ENCODE results near the genes SMIM44 and HMG20B.

- PRO-cap, result no peak
These were observed 1.1 kb downstream of the TLE5 start for GRCh38 chr19:3061025-3061687.

GRCh38 chr19:3095458-3096463 is 1.6 kb downstream of the GNA11 start:
- PRO-cap, result unidirectional peak, plus-strand start at chr19:3096116

DNA sequence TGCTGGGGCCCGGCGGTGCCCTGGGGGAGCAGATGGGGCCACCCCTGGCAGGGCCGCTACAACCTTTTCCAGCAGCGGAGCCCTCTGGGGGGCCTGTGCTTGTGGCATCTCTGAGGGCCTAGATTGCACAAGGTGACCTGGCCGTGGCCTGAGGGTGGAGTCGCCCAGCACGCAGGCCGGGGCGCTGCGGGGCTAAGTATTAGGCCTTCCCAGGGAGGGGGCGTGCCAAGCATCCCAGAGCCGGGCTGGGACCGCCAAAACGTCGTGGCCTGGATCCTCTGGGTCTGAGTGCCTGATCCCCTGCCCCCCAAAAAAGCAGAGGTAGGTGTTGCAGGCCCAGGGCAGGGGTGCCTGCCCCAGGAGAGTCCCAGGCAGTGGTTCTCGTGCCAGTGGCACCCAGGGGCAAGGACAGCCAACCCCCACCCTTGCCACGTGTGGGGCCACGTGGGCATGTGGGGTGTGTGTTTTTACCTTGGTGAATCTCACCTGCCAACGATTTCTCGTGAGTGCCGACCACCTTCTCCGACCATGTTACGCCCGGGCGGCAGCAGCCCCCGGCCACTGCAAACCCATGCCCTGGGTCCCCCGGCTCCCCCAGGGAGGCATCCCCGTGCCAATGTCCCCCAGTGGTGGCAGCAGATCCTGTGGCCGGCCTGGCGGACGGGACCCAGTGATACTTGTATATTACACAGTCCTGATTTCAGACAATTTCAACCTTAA is 12.6 kb upstream of the GNA15 start:
- PRO-cap, result no peak

DNA sequence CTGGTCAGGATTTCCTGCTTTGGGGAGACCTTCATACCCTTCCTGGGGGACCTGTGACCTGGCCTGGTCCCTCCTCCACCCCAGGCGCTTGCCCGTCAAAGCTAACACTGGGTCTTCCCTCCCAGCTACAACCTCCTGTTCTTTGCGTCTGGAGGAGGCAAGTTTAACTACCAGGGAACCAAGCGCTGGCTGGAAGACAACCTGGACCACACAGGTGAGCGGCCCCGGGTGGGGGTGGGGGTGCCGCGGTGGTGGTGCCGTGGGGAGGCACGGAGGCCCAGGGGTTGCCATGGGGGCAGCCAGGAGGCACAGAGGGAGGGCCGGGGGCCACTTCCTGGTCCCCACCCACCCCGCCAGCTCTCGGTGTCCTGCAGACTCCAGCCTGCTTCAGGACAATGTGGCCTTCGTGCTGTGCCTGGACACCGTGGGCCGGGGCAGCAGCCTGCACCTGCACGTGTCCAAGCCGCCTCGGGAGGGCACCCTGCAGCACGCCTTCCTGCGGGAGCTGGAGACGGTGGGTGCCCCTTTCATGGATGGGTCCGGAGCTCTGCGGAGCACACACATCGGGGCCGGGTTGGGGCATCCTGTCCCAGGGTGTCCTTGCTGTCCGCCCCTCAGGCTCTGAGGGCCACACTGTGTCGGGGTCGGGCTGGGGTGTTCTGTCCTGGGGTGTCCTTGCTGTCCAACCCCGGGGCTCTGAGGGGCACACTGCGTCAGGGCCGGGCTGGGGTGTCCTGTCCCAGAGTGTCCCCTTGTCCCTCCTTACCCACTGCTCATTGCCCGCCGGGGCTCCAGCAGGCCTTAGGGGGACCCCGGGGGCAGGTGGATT is 18.1 kb downstream of the NCLN start:
- PRO-cap, result no peak

DNA sequence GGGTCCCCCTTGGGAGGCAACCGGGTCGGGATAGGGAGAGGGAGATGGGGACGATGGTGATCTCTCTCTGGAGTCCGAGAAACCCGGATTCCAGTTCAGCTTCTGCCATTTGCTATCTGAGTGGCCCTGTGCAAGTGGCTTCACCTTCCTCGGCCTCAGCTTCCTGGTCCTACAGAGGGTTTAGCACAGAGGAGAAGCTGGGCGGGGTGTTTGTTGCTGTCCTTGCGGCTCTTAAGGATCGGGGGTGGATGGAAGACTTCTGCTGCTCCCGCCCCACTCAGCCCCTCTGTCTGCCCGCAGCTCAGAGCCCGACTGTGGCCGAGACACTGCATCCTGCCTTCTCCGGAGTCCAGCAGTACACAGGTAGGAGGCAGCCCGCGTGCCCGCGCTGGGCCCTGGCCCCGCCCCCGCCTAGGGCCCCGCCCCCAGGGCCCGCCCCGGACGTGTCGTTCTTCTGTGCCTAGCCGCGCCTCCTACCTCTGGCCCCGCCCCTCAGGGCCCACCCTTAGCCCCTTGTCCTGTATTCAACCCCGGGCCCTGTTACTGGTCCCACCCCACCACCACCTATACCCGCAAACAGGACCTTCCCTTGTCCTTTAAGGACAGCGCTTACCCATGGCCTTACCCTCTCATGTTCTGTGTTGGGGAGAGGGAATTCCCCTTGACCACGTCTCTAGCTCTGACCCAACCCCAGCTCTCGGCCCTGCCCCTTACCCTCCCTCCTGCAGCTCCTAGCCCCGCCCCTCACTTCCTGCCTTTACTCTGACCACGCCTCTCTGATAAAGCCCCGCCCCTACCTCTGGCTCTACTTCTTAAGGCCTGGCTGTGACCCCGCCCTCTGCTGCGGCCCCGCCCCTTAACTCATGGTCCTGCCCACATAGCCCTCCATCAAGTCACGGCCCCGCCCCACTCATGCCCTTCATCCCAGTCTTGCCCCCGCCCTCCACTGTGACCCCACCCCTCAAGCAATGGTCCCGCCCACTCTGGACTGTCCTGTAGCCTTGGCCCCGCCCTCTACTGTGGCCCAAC is 60.5 kb downstream of the CELF5 start:
- PRO-cap, result no peak

GRCh38 chr19:3360148-3361098 is 6.0 kb upstream of the NFIC start:
- PRO-cap, result unidirectional peak, plus-strand start at chr19:3360193; unidirectional peak, minus-strand start at chr19:3360250

- PRO-cap, result no peak
These were observed 35.9 kb downstream of the NFIC start for GRCh38 chr19:3402266-3402733.

GRCh38 chr19:3404508-3405469 is 38.4 kb downstream of the NFIC start:
- PRO-cap, result bidirectional peak, plus-strand start at chr19:3404786, minus-strand start at chr19:3404583

GRCh38 chr19:3406450-3406999 is 40.1 kb downstream of the NFIC start:
- PRO-cap, result no peak

GRCh38 chr19:3459279-3460081 is 20.8 kb downstream of the SMIM24 start:
- PRO-cap, result bidirectional peak, plus-strand start at chr19:3459477, minus-strand start at chr19:3459390; bidirectional peak, plus-strand start at chr19:3459787, minus-strand start at chr19:3459529

DNA sequence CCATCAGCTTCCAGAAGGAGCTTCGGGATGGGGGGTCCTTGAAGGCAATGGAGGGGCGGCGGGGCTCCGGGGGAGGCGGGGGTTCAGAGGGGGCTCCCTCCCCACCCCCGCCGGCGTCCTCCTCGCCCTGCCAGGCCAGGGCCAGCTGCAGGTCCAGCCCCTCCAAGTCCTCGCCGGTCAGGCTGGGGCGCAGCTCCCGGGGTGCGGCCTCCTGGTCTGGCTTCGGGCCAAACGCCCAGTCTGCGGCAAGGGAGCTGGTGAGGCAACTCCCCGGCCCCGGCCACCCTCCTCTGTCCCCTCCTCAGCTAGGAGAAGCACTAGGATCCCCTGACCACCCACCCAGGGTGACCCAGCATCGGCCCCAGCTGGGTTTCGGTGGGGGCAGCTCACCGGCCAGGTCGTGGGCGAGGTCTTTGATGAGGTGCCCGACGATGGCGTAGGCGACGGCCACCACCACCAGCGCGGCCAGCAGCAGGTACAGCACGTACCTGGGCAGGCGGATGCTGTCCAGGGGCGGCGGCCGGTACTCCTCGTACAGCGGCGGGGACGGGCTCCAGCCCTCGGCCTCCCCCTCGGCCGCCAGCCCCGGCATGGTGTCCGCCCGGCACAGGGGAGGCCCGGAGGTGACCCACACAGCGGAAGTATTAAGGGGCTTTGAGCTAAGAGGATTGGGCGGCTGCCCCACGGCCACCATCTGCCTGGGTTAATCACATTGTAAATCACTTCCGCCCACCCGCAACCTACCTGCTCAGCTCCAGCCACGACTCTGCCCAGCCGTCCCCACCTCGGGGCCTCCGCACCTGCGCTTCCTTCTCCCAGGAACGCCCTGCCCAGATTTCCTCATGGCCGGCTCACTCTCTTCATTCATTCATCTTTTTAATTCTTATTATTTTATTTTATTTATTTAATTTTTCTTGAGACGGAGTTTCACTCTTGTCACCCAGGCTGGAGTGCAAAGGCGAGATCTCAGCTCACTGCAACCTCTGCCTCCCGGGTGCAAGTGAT is at the start of gene SMIM44:
TSS of gene SMIM44 (minus strand) at position 630 of the 1,005 bp plus-strand sequence.
- PRO-cap, result no peak

DNA sequence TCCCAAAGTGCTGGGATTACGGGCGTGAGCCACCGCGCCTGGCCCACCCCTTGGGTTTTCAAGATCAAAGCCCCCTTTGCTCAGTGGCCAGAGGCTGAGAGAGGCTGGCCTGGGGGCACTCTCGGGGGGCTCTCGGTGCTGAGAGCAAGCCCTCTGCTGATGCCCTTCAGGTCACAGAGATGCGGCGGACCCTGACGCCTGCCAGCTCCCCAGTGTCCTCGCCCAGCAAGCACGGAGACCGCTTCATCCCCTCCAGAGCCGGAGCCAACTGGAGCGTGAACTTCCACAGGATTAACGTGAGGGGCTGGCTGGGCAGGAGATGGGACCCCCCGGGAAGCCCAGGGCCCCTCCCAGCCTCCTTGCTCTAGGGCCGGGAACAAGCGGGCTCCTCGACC is 13.3 kb upstream of the TEKTIP1 start:
- PRO-cap, result no peak

DNA sequence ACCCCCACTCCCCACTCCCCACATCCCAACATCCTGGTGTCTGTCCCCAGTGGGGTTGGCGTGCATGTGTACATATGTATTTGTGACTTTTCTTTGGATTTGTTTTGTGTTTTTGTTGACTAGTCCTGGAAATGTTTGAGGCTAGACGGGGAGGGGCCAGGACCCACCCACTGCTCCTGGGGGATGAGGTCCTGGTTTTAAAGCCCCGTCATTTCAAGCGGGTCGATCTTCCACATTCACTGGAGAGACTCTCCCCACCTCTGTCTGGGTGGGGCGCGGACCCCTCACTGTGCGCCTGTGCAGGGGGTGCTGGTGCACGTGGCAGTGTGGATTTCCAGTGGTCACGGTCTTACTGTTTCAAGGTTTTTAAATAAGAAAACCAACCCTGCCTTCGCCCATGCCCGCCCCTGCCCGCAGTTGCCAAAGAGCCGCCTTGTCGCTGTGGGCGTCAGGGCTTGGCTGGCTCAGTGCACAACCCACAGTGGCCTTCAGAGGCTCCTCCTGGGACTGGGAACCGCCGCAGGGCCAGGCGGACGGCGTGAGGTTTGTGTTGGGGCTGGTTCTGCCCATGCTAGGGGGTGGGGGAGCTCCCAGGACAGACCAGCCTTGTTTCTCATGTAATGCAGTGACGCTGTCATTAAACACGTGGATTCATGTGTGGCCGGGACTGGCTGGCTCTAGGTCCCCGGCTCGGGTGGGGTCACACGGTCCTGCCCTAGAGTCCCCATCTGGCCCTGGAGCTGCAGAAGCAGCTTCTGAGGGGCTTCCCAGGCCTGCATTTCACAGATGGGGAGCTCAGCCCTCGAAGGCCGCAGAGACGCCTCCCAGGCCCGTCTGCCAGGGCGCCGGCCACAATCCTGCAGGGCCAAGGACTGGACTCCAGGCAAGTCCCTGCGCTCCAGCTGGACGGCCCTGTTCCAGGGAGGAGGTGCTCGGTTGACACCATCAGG is 2.6 kb upstream of the TEKTIP1 start:
- PRO-cap, result no peak

GRCh38 chr19:3537047-3537775 is 1.8 kb upstream of the TEKTIP1 start:
- PRO-cap, result no peak

DNA sequence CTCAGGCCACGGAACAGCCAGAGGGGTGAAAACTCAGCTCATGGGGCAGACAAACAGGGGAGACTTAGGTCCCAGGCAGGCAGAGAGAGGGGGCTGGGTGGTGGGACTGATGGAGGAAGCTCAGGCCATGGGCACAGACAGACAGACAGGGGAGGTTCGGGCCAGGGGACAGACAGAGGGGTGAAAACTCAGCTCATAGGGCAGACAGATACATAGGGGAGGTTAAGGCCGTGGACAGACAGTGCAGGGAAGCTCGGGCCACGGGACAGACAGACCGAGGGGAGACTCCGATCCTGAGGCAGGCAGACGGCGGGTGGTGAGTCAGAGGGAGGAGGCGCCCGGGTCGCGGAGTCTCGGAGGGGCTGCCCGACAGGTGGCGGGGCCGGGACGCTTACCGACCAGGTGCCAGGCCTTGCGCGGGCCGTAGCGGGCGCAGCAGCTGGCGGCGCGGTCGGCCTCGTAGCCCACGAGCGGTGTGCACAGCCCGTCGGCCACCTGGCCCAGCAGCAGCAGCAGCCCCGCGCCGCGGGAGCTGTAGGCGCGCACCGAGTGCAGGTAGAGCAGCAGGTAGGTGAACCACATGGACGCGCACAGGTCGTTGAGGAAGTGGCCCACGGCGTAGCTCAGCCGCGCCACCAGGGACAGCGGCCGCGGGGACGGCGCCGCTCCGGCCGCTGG is 536 bp downstream of the MFSD12 start:
- PRO-cap, result no peak

- PRO-cap, result unidirectional peak, plus-strand start at chr19:3572915
These were observed at the start of gene HMG20B for GRCh38 chr19:3572353-3573450. Gene HMG20B (plus strand): TSS chr19:3572944.

DNA sequence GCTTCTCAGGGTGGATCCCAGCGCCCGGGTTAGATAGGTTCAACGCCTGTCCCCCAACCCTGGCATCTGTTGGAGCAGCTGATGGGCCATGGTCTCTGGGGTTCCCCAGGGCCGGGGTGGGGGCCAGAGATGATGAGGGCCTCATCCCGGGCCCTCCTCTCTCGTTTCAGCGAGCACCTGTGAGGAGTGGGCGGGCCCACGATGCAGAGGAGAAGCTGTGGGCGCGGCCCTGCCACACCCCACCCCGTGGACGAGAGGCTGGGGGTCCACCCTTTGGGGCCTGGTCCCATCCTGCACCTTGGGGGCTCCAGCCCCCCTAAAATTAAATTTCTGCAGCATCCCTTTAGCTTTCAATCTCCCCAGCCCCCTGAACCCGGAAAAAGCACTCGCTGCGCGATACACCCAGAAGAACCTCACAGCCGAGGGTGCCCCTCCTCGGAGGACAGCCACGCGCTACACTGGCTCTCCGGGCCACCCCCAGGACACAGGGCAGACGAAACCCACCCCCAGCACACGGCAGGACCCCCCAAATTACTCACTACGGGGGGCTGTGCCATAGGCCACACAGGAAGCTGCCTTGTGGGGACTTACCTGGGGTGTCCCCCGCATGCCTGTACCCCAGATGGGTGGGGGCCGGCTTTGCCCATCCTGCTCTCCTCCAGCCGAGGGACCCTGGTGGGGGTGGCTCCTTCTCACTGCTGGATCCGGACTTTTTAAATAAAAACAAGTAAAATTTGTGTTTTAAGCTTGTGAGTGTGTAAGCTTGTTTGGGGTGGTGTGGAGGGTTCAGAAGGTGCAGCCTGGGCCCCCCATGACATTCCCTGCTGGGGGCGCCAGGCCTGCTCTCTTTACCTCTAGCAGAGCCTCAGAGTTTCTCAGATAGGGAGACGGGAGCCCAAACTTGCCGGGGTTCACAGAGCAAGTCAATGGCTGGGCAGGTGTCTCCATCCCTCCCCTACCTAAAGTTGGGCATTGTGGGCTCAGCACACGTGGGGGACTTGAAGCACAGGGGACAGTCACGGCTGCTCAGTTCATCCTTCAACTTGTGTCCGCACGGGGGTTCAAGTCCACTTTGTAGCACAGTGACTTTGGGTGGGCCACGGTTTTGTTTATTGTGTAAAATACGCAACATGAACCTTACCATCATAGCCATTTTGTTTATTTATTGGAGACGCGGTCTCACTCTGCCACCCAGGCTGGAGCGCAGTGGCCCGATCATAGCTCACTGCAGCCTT is 6.0 kb downstream of the HMG20B start:
- PRO-cap, result no peak

GRCh38 chr19:3618248-3618832 is 8.2 kb downstream of the CACTIN start:
- PRO-cap, result no peak

DNA sequence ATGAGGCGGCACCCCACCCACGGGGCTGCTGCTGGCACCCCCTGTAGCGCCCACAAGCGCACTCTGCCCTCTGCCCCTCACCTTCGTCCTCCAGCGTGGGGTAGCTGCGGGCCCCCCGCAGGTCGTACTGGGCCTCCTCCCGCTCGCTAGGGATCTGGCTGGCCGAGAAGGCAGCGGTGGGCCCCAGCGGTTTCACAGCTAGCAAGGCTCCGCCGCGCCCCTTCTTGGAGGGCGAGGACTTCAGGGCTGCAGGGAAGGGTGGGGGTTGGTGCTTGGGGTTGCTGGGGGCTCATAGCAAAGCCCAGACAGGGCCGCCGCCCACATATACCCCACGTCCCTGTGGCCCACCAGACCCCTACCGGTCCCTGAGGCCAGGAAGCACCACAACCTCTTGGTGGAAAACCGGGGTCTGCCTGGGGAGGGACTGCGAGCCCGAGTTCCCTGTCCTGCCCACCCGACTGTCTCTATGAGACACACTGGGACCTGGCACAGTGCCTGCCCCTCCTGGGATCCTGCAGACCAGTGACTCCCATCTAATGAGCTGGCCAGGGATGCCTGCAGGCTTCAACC is 17.5 kb upstream of the CACTIN start:
- PRO-cap, result no peak

GRCh38 chr19:3669725-3669958 is 30.6 kb downstream of the PIP5K1C start:
- PRO-cap, result no peak

Data from ascending aorta (tissue), 1 donor.